A172 (cell line): Measurements from ENCODE around the genes FAM181A, IFI27L2, SERPINA10, SERPINA6, SERPINA12 and DICER1.

GRCh38 chr14:93311632-93312274 lies 21.1 kb downstream of the BTBD7 start:
- RAMPAGE, long total RNA: no peak

DNA sequence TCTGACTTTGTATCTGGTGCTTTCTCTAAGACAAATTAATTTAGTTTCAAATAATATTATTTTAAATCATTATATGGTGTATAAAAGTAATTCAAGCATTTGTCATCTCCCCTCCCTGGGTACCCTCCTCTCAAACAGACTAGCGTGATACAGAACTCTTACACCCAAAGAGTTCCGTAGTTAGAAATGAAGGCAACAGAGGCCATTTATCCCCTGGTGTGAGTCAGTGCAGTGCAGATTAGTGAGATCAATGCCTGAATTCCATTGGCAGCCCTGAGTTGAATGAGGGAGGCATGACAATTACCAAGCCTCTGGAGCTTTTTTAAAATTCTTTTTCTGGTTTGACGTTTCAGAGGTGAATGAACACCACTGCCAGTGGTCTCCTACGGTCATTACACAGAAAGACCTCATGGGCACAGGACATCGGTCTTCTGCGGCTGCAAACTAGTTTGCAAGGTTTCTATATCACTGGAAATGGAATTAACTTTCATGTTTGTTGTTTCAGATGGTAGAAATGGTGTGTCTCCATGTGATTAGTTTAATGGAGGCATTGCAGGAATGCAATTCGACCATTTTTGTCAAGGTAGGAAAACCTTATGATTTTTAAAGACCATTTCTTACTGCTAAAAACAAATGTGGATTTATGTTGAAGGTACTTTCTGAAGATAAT lies 94.3 kb downstream of the PRIMA1 start:
- RAMPAGE, long total RNA: no peak

DNA sequence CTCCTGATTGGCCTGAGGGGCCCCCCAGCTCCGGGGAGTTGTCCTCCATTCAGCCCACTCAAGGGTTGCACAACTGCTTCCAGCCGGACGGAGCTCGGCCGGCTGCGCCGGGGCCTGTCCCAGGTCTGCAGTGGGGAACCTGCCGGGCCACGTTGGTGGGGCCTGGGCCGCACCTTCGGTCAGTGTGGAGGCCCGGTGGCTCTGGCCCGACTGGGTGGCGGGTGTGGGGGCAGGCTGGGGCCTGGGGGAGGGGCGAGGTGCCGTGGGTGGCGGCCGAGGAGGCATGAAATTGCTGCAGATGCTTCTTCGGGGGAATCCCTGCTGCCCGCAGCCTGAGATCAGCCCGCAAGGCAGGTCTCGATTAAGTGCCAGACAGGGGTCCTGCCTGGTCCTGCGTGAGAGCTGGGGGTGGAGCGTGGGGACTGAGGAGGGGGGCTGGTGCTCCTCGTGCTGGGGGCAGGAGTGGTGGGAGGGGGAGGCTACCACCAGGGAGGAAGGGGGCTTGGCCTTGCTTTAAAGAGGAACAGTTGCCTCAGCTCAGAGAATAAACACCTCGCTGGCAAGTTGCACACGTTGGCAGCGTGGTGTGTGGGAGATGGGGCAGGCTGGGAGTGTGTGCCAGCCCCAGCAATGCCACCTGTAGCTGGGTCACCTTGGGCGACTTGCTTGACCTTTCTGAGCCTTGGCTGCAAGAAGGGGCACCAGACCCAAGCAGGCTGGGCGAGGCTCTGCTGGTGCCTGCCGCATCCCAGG lies at the start of gene FAM181A:
TSS of gene FAM181A (plus strand) at position 68 of the 753 bp plus-strand sequence.
- RAMPAGE, long total RNA: no peak

DNA sequence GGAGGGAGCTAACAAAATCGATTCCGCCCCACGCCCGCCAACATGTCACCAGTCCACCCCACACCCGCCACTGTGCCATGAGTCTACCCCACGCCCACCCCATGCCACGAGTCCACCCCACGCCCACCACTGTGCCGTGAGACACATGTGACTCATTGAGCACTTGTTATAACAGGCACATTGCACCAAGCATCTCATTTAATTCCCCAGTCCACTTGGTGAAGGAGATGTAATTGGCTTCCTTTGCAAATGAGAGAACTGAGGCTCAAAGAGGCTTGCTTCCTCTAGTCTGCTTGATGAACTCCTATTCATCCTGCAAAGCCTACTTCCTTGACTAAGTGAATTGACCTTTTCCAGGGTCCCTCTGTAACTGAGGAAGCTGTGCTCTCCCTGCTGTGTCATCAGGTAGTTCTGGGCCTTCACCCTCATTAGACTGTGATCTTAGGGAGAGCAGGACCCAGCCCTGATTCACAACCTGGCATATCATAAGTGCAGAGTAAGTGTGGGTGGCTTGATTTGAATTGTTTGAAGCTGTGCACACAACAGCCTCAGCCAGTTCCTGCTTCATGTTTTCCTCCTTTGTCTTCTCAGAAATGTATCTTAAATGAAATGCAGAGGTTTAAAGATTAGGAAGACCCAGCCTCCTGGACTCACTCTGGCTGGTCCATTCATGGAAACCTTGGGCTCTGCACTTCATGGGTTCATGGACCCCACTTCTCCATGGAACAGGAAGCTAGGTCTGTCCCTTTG lies 16.3 kb downstream of the ASB2 start:
- RAMPAGE, long total RNA: no peak

DNA sequence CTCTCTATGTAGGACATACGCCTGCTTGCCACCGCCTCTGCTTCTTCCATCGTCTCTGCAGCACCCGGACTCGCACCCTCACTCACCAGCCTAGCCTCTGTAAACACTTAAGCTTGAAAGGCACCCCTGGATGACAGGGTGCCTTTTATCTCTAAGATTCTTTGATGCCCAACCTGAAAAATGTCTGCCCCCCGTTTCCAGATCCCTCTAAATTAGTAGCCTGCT lies 19.0 kb downstream of the OTUB2 start:
- RAMPAGE, long total RNA: no peak

DNA sequence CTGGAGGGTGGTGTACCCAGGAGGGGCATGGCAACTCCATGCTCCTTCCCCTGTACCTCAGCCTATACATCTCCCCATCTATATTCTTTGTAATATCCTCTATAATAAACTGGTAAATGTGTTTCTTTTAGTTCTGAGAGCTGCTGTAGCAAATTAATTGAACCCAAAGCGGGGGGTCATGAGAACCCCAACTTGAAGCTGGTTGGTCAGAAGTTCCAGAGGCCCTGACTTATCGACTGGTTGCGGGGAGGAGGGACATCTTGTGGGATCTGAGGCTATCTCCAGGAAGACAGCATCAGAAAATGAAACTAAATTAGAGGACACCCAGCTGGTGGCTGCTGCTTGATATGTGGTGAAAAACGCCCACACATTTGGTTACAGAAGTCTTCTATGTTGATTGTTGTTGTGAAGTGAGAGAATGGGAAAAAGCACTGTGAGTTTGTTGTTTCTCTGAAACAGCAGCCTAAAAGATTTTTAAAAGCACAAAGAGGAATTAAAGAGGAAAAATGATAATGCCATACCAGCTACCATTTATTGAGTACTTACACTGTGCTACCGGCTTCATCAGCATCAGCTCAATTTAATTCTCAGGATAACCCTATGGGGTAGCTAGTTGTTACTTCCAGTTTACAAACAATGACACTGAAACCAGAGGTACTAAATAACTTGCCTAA lies 24.4 kb downstream of the DDX24 start:
- RAMPAGE, long total RNA: no peak

DNA sequence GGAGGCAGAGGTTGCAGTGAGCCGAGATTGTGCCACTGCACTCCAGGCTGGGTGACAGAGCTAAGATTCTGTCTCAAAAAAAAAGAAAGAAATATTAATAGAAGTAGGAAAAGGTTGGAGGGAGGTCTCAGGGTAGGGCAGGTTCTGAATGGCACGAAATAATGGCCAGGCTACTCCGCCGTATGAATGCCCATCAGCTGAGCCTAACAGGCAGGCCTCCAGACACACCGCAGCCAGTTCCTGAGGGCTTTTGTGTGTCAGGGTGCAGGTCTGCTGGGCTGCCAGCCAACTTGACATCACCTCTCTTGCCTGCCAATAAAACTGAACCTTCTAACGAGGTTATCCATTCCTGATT lies 16.0 kb downstream of the IFI27L2 start:
- RAMPAGE, long total RNA: no peak

DNA sequence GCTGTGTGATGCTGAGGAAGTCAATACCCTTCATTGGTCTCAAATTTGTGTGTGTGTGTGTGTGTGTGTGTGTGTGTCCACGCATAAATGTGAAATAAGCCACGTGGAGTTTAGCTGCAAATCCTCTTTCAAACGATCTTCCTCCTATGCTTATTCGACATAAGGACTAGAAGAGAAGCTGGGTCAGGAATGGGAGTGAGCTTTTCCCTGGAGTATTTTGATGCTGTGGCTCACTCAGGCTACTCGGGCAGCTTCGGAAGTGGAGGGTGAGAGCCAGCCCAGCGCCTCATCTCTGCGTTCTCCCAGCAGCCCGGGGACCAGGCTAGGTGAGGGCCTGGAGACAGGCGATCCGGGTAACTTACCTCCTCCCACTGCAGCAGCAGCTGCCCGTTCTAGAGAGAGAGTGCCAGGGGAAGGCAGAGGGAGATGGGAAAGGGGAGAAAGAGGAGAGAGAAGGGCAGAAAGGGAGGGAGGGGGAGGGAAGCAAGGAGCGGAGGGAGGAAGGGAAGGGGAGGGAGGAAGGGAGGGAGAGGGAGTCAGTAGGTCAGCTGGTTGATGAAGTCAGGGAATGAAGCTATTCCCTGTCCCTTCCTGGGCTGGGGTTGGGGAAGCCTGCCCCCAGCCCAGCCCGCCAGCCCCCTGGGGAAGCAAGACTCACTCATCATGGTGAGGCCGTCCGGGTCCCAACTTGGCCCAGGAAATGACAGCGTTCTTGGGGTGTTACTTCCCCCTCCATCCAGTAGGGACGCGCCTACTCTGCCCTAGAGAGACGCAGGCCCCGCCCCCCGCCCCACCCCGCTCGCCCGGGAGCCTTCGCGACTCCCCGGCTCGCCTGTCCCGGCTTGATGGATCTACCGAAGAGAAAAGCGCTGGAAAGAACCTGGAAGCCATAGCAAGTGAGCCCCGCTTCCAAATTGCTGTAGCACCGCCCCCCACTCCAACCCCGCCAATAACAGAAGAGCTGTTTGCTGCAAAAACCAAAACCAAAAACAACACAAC lies at the start of gene IFI27L2:
TSS of gene IFI27L2 (minus strand) at position 705 of the 999 bp plus-strand sequence.
- RAMPAGE, long total RNA: start-site peak on the minus strand centred at position 741 of the sequence, 102 bp wide, 426 and 550 reads in 2 replicates

GRCh38 chr14:94289937-94290756 lies 2.9 kb downstream of the SERPINA10 start:
- RAMPAGE, long total RNA: no peak

GRCh38 chr14:94292995-94293596 lies at the start of gene SERPINA10:
SERPINA10 (minus strand) TSS chr14:94293268.
- RAMPAGE, long total RNA: no peak

GRCh38 chr14:94316737-94317221 lies 6.4 kb downstream of the SERPINA6 start:
- RAMPAGE, long total RNA: no peak

- RAMPAGE, long total RNA: no peak
These were observed at the start of gene SERPINA6 for GRCh38 chr14:94323099-94323658. SERPINA6 (minus strand) TSS chr14:94323336.

DNA sequence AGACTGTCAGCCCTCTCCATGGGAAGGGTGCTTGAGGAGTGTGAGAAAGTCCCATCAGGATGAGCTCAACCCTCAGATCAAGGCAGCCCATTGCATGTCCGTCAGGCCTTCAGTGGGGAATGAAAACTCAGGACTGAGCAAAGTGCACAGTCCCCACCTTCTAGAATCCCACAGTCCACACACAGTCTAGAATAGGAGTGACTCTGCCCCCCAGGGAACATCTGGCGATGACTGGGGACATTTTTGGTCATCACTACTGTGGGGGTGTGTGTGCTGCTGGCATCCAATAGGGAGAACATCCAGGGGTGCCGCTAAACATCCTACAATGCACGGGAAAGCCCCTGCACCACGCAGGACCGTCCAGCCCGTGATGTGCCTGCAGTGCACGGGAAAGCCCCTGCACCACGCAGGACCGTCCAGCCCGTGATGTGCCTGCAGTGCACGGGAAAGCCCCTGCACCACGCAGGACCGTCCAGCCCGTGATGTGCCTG lies 22.6 kb upstream of the SERPINA6 start:
- RAMPAGE, long total RNA: no peak

DNA sequence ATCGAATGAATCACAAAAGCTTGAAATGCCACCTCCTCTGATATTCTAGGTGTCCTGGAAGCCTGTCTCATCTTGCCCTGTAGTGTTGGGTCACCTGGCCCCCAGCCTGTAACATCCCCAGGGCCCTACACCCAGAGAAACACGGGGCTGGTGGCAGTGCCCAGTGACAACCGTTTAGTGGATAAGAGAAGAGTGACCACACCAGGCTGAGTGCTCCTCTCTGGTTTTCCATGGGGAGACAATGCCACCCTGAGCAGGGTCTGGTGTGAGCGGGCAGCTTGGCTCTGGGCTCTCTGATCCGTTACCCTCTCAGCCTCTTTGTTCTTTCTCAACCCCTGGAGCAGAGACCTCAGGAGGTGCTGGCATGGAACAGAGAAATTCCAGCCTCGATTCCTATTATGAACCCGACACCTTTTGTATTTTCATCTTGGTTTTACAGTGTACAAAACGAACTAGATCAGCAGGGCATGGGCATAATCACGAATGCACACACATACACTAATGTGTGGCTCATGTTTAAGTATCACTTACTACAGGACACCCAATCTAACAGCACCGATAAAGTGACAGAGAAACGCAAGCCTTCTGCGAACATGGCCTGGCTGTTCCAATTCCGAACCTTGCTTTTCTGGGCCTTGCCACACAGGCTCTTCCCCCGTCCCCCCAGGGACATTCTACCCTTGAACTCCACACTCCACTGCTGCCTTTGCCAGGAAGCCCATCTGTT lies 8.4 kb downstream of the SERPINA1 start:
- RAMPAGE, long total RNA: no peak

DNA sequence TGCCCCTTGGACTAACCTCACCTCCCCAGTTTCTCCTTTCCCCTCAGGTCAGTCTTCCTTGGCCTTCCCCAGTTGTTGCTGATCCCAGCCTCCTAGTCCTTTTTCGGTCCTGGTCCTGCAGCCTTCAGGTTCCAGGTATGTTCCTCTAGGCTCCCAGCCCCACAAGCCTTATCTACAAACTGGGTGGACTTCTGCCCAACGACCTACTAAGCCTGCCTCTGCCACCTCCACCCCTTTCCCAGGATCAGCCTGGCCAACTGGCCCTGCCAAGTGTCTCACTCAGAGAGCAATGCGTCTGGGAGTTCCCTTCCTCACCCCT lies at the start of gene SERPINA12:
TSS of gene SERPINA12 (minus strand) at position 144 of the 319 bp plus-strand sequence.
- RAMPAGE, long total RNA: no peak

GRCh38 chr14:94613233-94613560 lies 1.0 kb downstream of the SERPINA3 start:
- RAMPAGE, long total RNA: no peak

DNA sequence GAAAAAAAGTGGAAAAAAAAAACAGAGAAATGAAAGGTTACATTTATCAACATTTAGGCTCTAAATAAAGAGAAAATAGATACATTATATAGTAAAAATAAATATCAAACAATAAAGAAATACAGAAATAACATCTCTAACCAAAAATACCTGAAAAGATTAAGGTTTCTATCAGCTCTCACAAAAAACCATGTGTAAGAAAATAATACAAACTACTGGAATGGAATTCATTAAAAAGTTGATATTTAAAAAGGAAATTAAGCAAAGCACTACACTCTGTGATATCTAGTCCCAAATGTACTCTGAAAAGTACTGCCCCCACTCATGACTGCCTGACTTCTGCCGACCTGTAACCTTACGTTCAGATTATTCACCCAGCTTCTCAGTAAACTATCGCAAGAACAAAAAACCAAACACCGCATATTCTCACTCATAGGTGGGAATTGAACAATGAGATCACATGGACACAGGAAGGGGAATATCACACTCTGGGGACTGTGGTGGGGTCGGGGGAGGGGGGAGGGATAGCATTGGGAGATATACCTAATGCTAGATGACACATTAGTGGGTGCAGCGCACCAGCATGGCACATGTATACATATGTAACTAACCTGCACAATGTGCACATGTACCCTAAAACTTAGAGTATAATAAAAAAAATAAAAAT lies 18.9 kb downstream of the DICER1 start:
- RAMPAGE, long total RNA: no peak

DNA sequence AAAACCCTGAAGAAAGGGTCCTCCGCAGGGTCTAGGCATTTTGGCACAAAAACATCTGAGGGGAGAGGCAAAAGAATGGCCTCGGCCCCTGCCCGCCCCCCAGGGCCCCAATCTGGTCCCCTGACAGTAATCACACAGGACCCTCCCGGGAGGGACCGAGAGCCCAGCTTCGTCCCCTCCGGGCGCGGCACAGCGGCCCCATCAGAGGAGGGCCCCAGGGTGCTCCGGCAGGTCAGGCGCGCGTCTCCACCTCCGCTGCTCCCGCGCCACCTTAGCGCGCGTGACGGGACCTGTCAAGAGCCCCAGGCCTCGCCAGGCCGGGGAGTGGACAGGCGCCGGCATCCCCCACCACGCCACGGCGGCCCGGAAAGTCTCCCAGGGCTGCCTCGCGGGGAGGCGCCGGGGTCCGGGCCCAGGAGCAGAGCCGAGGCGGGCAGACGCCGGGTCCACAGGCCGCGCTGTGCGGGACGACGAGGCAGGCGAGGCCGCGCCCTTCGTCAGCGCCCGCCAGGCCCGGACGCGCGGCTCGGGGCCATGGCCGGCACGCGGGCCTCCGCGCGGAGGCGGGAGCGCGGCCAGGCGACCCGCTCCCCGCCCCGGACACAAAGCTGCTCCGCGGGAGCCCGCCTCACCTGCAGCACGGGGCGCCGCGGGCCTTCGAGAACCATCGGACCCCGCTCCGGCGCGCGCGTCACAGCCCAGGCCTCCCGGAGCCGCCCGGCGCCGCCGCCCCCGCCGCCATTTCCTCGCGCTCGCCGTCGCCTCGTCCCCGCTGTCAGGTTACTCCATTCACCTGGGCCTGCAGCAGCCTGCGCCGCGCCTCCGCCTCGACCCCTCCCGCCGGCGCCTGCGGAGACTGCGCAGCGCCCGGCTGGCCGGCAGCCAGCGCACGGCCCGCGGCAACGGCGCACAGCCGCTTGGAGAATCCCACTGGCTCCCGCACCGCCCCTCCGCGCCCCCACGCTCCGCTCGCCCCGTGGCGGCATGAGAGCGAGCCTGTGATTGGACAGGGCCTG lies at the start of gene DICER1:
TSS of gene DICER1 (minus strand) at position 932 of the 1,016 bp plus-strand sequence.
- RAMPAGE, long total RNA: no peak

DNA sequence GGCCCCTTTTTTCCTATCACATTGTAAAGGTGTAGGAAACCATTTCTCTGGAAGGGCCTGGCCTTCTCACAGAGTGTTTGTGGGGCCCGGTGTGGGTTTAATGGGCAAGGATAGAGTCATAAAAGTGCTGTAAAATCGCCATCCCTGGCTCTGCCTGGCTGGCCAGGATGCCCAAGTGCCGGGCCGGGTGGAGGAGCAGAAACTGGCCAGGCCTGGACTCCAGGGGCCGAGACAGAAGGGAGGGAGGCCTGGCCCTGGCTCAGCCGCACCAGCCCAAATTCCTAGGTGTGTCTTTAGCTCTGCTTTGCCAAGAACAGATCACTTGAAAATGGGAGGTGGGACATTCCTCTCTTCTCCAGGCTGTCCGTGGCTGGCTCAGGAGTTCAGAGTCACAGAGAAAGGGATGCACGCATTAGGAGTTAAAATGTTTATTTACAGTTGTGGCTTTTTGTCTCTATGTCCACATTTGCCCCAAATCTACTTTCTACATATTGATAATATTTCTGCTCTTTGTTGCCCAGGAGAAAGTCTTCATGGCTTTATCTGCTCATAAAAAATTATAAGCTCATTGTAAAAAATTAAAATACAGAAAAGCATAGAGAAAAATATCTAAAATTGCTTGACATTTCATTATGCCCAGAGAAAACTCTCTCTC lies 77.3 kb upstream of the DICER1 start:
- RAMPAGE, long total RNA: no peak

- RAMPAGE, long total RNA: no peak
These were observed 46.4 kb downstream of the CLMN start for GRCh38 chr14:95272989-95274118.